ENCODE measurements around the genes GINS1, DEFB116 and ID1.

- RRBS = 100% methylated on average over 3 of the region's 6 CpGs
Measured at GRCh38 chr20:25192077-25192392, 3.5 kb upstream of the ENTPD6 start.

GRCh38 chr20:25296736-25297859 lies 49.2 kb downstream of the PYGB start:
- RRBS = no CpG with 5 or more reads among the region's 14 CpGs

DNA sequence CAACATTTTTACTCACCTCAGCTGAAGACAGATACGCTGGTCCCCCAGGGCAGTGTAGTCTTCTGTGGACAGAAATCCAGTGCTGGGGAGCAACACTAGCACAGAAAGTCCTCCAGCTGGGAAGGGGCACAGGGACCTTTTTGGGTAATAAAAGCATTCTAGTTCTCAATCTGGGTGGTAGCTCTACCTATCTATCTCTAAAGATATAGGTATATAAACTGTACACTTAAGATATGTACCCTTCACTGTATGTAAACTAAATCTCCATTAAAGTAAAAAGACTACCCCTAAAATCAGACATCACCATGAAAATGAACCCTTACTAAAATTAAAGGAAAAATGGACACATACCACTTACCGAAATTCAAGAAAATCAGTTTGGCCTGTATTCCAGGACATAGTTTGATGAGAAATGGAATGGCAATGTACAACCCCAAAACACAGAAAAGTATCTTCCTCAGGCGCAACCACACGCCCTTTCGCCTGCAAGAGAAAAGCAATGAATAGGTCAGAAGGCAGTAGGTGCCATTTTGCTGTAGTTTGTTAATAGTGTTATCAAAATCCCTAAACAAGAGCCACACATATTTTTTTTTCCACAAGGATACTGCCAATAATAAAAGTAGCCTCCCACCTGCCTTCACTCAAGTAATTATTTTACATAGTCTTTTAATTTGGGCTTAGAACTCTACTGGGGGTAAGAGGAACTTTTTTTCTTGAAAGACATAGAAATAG lies 51.6 kb downstream of the ABHD12 start:
- RRBS = no CpG with 5 or more reads among the region's 5 CpGs

DNA sequence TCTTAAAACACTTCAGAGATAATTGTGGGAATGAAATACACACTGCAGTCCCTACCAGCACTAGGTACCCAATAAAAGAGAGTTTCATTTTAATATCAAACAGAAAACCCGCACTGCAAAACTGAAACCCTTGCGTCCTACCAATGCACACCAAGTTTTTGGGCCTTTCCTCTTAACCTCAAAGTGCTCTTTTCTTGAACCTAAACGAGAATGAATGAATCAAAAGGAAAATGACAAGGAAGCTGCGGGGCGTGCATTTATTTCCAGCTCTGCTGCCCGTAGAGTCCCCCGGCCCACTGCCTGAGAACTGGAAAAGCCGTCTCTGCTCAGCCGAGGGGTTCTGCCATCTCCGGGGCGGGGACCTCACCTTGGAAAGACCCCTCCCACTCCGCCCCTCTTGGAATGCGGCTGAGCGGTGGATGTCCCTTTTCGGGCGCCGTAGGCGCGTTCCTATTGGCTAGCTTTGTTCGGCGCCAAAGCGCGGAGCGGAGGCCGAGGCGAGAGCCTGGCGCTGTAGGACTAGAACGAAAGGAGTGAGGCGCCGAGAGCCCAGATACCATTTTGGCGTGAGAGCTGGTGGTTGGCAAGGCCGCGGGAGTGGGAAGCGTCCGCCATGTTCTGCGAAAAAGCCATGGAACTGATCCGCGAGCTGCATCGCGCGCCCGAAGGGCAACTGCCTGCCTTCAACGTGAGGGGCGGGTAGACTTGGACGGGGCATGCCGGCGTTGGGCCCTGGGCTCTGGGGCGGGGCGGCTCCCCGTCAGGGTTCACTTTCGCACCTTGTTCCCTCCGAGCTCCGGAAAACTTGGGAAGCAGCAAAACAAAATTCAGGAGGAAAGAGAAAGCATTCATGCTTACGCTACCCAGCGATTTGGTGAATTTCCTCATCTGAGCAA lies at the start of gene GINS1:
TSS of gene GINS1 (plus strand) at position 466 of the 896 bp plus-strand sequence.
- RRBS = 2% methylated on average over 11 of the region's 55 CpGs

- RRBS = 95% methylated on average over 3 of the region's 11 CpGs
Measured at GRCh38 chr20:25464507-25465050, 57.1 kb downstream of the GINS1 start.

- RRBS = no CpG with 5 or more reads among the region's 5 CpGs
Measured at GRCh38 chr20:25543321-25543707, 42.0 kb downstream of the NINL start.

DNA sequence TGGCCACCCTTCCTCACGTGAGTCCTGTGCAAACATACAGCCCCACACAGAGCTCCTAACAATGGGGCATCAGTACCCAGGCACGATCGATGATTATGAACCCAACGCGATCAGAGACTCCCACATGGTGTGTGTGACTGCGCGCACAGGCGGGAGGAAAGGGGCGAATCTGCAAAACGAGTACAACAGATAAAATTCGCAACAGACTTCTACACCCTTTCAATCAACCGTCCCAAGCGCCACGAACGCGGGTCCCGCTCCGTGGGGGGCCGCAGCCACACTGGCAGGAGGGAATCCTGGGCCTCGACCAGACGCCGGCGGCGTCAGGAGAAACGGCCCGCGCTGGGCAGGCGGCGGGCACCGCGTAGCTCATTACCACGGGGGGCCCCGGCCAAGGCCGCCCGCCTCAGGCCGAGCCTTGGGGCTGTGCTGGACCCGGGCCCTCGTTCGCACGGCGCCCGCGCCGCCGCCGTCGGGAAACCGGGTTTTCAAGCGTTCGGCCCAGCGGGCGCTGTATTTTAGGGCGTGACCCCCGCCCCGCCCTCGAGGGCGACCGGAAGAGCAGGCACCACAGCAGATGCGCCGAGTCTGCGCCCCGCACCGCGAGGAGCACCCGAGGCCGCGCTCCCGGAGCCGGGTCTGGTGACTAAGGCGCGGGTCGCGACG lies 479 bp downstream of the NINL start:
- RRBS = 1% methylated on average over 51 of the region's 74 CpGs

GRCh38 chr20:28602136-28603473 lies 2654.9 kb upstream of the DEFB115 start:
- RRBS = no CpG with 5 or more reads among the region's 91 CpGs

- RRBS = no CpG with 5 or more reads among the region's 33 CpGs
Measured at GRCh38 chr20:29878163-29878845, 1379.2 kb upstream of the DEFB115 start.

GRCh38 chr20:30288843-30289278 lies 968.6 kb upstream of the DEFB115 start:
- RRBS = no CpG with 5 or more reads among the region's 7 CpGs

DNA sequence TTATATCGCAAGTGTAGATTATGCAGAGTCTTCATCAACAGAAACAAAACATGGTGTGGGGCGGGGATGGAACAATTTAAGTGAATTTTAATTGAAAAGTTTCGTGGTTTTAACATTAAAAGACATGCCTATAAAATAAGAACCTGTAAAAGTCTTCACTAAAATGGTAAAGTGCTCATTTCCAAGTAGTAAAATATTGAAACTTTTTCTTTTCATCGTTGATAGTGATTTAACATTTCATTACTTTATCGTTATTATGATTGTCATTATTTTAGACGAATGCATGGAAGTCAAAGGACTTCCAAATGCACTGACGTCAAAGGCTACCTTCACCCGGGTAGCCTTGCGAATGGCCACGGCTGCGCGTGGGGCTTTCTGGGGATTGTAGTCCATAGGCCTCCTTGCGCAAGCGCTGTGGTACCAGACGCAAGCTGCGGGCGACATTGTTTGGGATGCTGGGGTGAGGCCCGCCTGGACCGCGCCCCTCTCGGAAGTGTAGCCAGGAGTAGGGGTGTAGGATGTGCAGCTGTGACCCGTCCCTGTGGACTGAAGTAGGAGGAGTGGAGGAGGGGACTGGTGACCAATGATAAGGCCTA lies 720.2 kb upstream of the DEFB115 start:
- RRBS = no CpG with 5 or more reads among the region's 22 CpGs

DNA sequence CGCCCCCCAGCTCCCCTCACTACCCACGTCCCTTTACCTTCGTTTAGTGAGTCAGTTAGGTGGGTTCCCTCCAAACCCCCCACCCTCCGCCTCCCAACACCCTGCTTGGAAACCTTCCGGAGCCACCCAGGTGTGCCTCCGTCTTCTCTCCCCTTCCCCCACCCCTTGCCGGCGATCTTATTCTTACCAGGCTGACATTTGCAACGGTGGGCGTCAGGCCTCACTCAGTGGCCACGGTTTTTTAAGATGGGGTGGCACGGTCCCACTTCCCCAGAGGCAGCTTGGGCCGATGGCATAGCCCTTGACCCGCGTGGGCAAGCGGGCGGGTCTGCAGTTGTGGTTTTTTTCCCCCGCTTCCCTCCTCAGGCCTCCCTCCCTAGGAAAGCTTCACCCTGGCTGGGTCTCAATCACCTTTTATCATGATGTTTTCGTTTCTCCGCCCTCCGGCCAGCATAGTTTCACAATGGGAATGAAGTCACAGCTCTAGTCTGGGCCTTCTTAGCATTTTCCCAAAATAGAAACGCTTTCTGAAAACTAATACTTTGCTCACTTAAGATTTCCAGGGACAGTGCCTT lies 345.0 kb upstream of the DEFB115 start:
- RRBS = no CpG with 5 or more reads among the region's 22 CpGs

DNA sequence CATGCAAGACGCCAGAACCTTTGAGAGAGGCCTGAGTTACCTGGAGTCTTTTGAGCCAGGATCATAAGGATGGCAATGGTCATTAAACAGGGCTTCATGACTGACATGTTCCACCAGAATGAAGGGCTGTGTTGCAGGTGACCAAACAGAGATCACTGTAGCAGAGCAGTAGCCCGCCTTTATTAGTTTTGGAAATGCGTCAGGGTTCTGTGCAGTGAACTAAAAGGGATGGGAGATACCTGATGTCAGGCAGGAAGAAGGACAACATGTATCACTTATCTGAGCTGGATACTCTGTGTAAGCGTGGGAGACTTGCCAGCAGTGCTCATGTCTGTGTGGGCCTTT lies at the start of gene DEFB116:
TSS of gene DEFB116 (minus strand) at position 107 of the 345 bp plus-strand sequence.
- RRBS = no CpG with 5 or more reads among the region's 4 CpGs

- RRBS = 0% methylated on average over 3 of the region's 12 CpGs
Measured at GRCh38 chr20:31605205-31605402, at the start of gene ID1. TSS of gene ID1 (plus strand) at chr20:31605289.

GRCh38 chr20:31663853-31665027 lies 26.5 kb downstream of the COX4I2 start:
- RRBS = no CpG with 5 or more reads among the region's 13 CpGs

DNA sequence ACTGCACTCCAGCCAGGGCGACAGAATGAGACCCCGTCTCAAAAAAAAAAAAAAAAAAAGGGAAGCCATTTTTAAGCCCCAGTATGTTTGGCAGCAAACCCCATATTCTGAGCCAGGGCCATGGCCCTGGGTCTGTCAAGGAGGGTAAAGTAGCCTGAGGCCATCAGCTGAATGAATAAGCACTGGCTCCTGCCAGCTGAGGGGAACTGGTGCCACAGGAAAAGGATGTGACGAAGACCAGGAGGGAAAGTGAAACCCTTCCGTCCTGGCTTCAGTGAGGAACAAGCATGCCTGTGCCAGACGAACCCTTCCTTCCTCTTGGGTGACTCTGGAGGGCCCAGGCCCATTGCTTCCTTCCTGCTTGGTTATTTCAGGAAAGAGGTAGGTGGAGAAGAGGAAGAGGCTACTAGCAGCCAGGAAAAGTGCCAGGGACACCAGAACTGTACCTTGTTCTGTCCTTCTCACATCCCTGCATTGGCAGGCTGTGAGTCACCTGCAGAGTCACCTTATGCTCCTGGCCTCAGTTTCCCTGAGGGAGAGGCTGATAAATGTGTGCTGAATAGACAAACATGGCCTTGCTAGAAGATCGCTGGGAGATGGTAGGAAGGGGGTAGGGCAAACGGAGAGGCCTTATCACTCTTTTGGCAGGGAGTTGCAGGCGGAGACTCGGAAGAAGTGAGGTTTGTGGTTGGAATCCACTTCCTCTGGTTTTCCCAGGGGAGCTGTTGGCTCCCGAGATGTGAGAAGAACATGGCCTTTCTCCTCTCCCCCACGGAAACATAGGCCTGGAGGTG lies 37.3 kb downstream of the COX4I2 start:
- RRBS = no CpG with 5 or more reads among the region's 11 CpGs

- RRBS = no CpG with 5 or more reads among the region's 3 CpGs
Measured at GRCh38 chr20:31705622-31706422, 16.8 kb downstream of the BCL2L1 start.

GRCh38 chr20:31720606-31720837 lies 2.1 kb downstream of the BCL2L1 start:
- RRBS = no CpG with 5 or more reads among the region's 1 CpG

DNA sequence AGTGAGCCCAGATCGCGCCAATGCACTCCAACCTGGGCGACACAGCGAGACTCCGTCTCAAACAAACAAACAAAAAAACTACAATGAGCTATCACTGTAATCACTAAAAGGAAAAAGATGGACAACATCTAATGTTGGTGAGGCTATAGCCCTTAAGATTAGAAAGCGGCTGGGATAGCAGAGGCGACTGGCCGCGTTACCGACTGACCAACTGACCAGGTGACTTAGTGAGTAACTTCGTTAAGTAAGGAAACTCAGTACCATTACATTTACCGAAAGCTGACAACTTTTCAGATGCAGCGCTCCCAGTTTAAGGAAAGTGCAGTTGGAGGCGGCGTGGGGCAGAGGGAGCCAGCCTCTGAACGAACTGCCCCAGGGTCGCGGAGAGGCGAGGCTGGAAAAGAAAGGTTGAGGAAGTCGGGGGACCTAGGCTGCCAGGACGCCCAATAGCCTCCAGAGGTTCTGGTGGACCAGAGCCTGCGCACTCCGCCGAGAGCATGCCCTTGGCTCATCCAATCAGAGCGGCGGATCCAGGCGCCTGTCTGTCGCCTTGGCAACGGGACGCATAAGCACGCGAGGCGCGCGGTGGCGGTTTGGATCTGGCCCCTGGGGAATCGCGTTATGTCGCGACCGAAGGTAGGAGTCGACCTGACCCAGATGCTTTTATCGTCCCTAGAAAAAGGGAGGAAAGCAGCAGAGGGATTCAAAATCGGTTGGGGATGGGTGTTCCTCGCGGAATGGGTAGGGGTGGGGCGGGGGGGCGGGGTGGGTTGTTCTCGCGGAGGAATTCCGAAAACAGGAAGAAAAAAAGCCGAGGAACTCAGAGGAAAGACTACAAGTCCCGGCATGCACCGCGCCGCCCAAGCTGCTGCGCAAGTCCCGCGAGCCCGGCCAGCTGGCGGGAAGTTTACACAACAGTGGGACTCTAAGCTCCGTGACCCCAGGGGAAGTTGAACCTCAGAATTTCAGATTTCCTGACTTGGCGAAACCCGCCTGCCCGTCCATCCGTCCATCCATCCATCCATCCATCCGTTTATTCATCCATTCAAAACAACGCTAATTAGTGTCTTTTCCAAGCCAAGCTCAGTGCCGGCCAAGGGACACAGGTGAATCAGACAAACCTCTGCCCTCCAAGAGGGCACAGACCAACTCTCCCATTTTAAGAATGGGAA lies 9.2 kb downstream of the TTLL9 start:
- RRBS = 2% methylated on average over 8 of the region's 69 CpGs

DNA sequence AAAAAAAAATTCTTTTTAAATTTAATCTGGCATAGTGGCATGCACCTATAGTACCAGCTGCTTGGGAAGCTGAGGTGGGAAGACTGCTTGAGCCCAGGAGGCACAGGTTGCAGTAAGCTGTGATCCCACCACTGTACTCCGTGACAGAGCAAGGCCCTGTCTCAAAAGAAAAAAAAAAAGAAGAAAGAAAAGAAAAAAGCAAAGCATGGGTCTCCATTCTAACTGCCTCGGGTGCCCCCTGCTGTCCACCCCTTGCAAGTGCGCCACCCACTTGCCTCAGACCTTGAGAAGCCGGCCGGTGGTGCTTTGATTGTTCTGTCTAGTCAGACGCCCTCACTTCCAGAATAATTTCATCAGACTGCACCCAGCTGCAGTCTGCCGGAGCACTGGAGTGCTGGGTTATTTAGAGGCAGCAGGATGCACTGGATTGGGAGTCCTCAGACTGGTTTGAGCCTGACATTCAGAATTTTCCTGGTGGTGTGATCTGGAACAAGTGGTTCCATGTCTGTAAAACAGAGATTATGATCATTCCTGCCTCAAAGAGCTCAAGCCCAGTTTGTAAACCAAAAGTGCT lies 17.6 kb upstream of the TM9SF4 start:
- RRBS = 3% methylated on average over 3 of the region's 7 CpGs

Data from Jurkat, Clone E6-1 (cell line).